ENCODE measurements around a stretch of chr3.

GRCh38 chr3:146164804-146165521 lies 4.0 kb upstream of the PLOD2 start:
- RRBS, result no CpG with 5 or more reads among the region's 3 CpGs

DNA sequence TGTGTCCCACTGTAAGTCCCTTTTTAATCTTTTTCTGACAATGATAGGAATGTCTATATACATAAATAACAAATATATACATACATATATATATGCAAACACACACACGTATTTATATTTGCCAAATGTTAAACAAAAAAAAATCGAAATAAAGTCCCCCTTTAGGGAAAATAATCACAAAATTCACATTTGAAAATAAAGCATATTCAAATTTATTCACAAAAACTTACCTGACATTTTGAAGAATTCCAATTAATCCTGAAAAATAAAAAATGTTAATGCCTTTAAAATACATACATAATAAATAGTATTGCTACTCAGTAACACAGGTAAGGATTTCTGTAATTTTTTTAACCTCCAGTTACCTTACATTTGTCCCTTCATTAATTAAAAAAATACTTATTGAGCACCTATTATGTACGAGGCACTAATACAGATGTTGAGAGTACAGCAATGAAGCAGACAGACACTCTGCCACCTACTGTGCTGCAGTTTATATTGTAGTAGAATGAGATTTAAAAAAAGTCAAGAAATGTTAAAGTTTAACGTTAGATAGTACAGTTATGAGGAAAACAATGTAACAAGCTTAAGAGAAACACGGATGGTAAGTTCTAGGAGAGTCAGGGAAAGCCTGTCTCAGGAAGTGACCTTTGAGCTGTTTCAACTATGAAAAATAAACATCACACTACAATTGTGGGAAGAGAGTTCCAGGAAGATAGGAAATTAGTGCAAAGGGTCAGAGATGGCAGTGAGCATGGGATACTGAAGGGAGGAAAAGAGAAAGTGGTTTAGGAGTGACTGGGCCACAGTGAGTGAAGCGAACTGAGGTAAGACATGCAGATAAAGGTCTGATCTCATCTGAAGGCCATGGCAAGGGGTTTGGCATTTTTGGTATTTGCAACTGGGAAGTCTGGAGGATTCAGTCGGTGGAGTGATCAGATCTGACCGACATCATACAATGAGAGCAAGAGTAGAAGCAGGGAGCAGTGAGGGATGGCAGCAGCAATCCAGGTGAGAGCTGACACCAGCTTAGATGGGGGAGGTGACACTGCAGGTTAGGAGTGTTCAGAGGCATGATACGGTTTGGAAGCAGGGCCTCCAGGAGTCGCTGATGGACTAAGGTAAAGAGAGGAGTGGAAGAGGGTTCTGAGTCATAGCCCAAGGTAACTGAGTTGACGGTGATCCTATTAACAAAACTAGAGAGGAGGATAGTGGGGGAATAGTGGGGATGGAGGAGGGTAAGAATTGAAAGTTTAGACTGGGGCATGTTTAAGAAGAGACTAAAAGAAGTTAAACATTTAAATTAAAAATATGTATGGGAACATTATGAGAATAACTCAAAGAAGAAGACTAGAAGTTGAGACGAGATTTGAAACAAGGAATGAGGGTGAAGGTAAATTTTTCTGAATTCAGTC lies 28.6 kb downstream of the PLSCR4 start:
- RRBS, result no CpG with 5 or more reads among the region's 12 CpGs

- RRBS, result 3% methylated on average over 2 of the region's 28 CpGs
Measured at GRCh38 chr3:147394289-147395261, 11.8 kb downstream of the ZIC4 start.

GRCh38 chr3:147945864-147946443 lies 536.8 kb downstream of the ZIC1 start:
- RRBS, result no CpG with 5 or more reads among the region's 6 CpGs

DNA sequence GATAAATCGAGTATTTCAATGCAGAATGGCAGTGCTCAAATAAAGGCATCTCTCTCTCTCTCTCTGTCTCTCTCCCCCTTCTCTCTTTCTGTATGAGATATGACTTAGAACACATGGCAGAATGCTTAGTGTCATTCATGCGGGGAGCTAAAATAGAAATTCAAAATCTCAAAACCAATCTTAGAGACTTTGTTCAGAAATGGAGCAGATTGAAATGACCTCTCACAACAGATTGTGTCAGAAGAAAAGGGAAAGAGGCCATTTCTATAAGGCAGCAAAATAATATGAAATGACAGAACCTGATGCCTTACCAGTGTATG lies 596.1 kb upstream of the AGTR1 start:
- RRBS, result no CpG with 5 or more reads among the region's 2 CpGs

GRCh38 chr3:148830601-148831361 lies 3.2 kb downstream of the CPB1 start:
- RRBS, result no CpG with 5 or more reads among the region's 2 CpGs

DNA sequence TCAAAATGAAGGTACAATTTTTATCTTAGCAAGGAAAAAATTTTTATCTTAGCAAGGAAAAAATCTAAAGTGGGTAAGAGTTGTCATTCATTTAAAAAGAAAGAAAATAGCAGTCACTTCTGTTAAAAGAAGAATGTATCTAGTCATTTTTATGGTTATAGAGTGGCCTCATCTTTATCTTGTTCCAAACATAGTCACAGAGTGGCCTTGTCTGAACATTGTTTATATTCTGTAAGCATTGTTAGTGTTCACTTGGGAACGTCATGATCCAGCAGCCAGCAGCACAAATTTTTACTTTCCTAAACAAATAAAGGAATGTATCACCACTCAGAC lies 39.8 kb upstream of the GYG1 start:
- RRBS, result no CpG with 5 or more reads among the region's 1 CpG

- RRBS, result no CpG with 5 or more reads among the region's 3 CpGs
Measured at GRCh38 chr3:149128780-149129138, 679 bp upstream of the HPS3 start.

GRCh38 chr3:149395395-149396154 lies 18.1 kb upstream of the TM4SF1 start:
- RRBS, result no CpG with 5 or more reads among the region's 5 CpGs

DNA sequence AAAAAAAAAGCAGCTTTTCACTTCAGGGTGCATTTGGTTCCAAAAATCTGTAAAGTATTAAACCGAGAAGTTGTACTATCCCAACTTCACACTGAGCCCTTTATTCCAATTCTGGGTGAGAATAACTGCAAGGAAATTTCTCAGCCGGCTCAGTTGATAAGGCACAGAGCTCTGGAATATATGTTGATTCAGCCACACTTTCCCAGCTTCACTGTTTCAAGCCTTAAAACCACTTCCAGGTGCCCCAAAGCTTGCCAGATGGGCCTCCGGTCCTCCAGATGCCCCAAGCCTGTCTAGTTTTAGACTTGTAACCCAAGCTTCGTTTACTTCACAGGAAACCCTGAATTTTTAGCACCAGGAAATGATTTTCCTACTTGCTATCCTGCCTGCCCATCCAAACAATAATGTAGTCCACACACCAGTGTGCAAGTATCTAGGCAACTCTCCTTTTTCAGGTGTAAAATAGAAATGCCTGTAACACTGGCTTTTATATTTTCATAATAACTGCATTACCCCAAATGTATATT lies 79.6 kb downstream of the TM4SF4 start:
- RRBS, result no CpG with 5 or more reads among the region's 4 CpGs

GRCh38 chr3:149958323-149958724 lies 12.4 kb downstream of the PFN2 start:
- RRBS, result no CpG with 5 or more reads among the region's 3 CpGs

DNA sequence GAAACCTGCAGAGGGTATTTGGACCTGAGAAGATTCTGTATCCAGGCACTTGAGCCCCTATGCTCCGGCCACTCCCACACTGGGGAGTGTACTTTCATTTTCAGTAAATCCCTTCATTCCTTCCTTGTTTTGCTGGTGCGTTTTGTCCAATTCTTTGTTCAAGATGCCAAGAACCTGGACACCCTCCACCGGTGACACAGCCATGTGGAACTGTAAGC lies 68.3 kb upstream of the PFN2 start:
- RRBS, result no CpG with 5 or more reads among the region's 3 CpGs

- RRBS, result no CpG with 5 or more reads among the region's 6 CpGs
Measured at GRCh38 chr3:150061058-150061850, 90.6 kb upstream of the PFN2 start.

DNA sequence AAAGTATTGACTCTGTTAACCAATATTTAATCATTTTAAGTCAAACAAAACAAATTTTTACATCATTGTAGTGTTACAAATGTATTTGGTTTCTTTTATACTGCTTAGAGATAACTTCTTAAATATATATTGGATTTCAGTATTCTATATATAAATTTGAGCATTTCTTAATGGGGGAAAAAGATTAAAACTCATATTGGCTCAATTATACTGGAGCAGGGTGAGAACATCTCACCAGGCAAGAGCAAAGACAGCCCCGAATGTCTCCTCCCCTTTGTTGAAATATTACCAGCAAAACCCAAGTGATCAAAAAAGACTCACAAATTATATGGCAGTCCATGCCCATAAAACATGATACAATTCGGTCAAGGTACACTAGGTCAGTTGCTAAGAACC lies 129.5 kb upstream of the TSC22D2 start:
- RRBS, result no CpG with 5 or more reads among the region's 2 CpGs

- RRBS, result 2% methylated on average over 37 of the region's 48 CpGs
Measured at GRCh38 chr3:150410527-150411104, 2.5 kb downstream of the TSC22D2 start.

DNA sequence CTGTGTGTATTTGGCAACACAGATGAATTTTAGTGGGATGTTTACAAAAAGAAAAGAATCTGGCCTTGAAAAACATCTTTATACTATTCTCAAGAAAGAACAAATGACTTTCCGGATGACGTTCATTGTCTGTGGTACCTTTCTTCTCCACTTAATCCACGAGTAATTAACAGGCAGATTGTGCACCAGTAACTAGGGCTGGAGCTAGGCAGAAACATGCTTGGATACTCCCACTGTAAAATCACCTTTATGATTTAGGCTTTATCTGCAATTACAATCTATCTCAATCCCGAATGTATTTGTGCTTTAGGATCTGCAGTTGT lies 8.1 kb downstream of the SERP1 start:
- RRBS, result no CpG with 5 or more reads among the region's 4 CpGs

GRCh38 chr3:150538599-150539692 lies 7.3 kb downstream of the SERP1 start:
- RRBS, result no CpG with 5 or more reads among the region's 10 CpGs

DNA sequence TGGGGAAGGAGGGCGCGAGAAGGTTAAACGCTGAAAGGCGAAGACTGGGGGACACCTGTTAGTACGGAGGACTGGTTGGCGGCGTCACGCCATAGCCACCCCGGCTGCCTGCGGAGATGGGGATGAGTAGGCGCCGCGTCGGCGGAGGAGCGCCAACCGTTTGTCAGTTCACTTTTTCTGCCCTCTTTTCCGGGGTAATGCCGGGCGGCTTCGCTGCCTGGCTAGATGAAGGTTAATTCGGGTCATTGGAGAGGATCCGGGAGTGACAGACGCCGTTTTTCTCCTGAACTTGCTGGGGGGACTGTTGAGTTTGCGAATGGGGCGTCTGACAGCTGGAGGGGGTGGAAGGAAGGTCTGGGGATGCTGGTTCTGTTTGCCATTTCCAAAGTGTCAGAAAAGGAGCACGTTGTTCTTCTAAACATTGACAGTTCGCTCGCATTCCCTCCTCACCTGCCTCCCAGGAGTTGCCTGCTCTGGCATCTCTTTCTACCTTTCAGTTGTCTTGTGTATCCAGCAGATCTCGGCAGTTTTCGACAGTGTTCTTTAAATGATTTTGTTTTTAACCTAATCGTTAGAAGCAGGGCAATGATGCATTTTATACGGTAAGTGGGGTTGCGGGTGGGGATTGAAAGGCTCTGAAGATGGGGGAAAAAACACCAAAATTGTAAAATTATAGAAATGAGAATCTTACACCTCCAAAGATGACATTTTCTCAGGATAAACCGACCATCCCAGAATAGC lies 779 bp downstream of the SELENOT start:
- RRBS, result 3% methylated on average over 11 of the region's 36 CpGs